Cardiac muscle cell (in vitro differentiated cells and primary cell): ENCODE measurements around a stretch of chr17.

GRCh38 chr17:69907629-69907797 is 167.5 kb upstream of the KCNJ16 start:
- RAMPAGE, long total RNA: no peak
- RRBS: no CpG with 5 or more reads among the region's 3 CpGs

DNA sequence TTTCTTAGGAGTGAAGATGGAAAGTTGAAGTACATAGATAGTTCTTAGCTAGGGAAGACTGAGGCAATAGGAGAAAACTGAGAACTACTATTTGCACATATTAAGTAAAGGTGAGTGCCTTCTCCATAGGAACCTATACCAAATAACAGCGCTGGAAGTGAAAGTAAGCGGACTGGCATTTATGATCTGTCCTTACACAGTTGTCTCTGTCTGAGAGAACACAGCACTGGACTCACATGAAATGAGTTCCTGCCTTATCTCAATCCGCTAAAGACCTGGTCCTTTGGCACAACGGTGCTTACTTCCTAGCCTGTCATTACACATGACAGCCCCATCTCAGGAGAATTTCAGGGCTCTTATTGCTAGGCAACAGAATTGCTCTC is 4.2 kb downstream of the KCNJ2 start:
- RAMPAGE, long total RNA: no peak
- RRBS: no CpG with 5 or more reads among the region's 4 CpGs

DNA sequence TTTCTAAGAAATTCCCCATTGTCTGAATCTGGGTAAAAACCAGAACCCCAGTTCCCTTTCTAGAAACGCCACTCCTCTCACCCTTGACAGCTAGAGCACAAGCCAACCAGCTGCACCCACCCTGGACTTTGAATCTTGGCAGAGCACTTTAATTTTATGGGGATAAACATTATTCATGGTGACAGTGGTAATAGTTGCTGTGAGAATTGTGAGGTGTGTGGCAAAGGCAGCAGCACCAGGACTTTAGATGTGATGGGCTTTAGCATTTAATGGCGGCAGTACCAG is 265.8 kb downstream of the KCNJ2 start:
- RAMPAGE, long total RNA: no peak
- RRBS: no CpG with 5 or more reads among the region's 2 CpGs

DNA sequence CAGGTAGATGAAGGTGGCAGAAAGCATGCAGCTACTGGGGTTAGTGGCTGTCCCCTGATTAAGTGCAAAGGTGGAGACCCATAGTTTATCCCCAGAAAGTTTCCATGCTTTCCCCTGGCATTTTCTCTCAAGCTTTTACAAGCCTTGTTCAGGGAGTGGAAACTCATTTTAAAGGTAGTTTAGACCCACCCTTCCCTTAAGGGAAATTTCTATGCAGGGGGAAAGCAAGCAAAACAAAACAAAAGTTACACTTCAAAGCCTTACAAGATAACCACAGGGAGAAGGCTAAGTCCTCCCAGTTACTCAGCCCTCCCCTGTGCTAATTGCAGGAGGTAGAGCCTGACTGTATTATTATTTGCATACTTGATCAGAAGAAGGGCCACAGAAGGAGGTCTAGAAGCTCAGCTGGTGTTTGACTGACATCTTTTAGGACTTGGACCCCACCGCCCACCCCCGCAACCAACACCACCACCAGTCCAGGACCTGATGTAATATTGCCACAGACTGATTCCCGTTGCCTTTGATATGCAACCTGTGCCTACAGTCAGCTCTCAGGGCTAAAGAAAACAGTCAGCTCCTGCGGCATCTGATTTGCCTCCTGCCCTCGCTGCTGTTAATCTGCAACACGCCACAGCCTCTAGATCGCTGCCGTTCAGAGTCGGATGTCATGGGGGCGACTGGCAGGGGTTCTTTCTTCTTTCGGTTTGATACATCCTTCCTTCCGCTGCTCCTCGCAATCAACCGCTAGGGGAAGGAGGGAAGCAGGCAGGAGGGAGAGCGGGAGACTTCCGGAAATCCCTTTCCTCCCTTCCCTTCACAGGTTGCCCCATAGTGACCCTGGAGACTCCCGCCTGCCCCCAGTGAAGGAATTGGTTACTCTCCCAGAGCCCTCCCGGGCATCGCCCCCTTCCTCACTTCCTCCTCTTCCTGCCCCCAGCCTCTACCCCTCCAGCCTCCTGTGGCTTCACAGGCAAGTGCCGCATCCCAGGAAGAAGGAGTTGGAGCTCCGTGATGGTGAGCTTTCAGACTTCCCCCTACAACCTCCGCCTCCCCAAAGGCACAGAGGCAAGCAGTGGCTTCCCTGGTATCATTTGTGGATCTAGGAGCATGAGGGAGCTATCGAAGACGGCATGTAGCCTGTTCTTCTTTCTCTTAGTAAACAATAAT is 90.6 kb upstream of the SOX9 start:
- RAMPAGE, long total RNA: no peak
- RRBS: 0% methylated on average over 2 of the region's 24 CpGs

GRCh38 chr17:72116140-72116658 is 4.6 kb upstream of the SOX9 start:
- RAMPAGE, long total RNA: no peak
- RRBS: no CpG with 5 or more reads among the region's 20 CpGs

- RAMPAGE, long total RNA: no peak
- RRBS: no CpG with 5 or more reads among the region's 3 CpGs
Measured at GRCh38 chr17:72192258-72192595, 71.4 kb downstream of the SOX9 start.

DNA sequence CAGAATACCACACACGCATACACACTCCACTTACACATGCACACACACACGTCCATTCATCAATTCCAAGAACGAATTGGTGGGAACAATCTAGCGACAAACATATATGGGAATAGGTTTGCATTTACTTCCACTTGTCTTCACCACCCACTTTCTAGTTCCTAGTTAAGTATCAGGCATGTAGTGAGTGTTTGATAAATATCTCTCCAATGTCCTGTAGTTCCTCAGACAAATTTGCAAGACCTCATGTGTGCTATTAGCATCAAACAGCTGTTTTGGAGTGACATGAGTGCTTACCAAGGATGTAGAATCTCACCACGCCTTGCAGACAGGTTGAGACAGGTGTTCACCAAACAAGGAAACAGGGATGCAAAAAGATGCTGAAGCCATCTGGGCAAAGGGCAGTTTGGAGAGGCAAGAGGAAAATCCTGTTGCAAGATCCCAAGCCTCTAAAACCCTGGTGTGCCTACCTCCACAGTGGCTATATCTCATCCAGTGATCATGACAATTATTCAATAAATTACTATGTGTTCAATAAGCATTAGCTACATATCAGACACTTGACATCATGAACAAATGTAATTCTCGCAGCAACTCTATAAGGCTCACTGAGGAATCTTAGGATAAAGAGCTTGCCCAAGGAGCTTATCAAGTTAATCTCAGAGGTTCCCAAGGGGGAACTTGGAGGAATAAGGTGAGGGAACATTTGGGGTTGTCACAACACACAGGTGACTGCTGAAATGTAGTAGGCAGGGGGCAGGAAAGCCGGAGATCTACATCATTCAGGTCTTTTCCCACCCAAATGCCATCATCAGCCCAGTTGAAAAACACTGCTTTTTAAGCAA is 373.8 kb downstream of the SOX9 start:
- RAMPAGE, long total RNA: no peak
- RRBS: no CpG with 5 or more reads among the region's 7 CpGs

- RAMPAGE, long total RNA: no peak
- RRBS: no CpG with 5 or more reads among the region's 18 CpGs
Measured at GRCh38 chr17:72502431-72503323, 381.9 kb downstream of the SOX9 start.

DNA sequence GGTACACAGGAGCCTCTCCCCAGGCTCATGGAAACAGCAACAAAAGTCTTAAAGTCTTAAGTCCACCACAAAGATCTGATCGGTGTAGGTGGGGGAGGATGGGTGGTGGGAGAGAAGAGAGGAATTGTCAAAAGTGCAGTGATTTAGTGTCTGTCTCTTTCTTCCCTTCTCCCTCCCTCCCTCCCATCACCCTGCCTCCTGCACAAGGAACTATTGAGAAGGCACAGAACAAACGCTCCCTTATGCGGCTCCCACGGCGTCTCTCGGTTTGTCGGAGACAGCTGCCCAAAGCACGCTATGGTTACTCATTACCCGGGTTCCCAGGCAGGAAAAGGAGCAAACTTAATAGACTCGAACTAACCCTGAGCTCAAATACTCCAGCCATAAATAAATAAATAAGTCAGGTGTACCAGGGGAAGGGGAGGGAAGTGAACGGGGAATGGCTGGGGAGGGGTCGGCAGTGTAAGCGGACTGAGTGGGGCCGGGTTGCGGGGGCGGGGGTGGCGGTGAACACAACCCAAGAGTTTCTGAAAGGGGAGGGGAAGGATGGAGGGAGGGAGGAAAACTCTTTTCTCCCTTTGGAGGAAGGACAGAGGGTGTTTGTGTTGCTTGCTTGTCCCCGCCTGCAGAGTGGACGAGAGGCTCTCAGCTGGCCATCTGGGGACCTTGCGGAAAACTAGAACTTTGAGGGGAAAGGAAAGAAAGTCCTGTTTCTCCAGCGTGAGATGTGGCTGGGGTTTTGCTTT is 477.3 kb downstream of the SLC39A11 start:
- RAMPAGE, long total RNA: no peak
- RRBS: no CpG with 5 or more reads among the region's 21 CpGs

- RAMPAGE, long total RNA: no peak
- RRBS: no CpG with 5 or more reads among the region's 20 CpGs
Measured at GRCh38 chr17:72632059-72632916, 460.2 kb downstream of the SLC39A11 start.

DNA sequence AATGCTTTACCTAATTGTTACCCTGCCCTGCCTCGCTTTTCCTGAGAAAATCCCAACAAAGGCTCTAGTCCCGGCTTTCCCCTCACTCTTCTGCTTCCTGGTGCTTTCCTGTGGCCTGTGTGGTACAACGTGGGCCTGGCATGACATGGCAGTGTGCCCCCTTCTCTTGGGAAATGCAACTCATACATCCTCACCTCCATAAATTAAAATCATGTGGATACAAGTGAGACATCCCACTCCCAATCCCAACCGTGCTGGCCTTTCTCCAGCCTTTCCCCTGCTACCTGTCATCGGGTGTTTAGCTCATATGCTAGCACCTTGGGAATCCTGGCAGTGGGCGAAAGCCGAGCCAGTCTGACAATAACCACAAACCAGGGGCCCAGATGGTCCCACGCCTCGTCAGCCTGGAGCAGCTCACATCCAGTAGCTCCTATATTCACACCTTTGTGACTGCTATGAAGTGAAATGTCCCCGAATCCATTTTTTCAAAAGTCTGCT is 177.1 kb downstream of the SLC39A11 start:
- RAMPAGE, long total RNA: no peak
- RRBS: no CpG with 5 or more reads among the region's 10 CpGs

GRCh38 chr17:72968674-72969299 is 123.7 kb downstream of the SLC39A11 start:
- RAMPAGE, long total RNA: no peak
- RRBS: no CpG with 5 or more reads among the region's 15 CpGs

GRCh38 chr17:73156147-73156591 is 8.6 kb upstream of the SSTR2 start:
- RAMPAGE, long total RNA: no peak
- RRBS: 0% methylated on average over 3 of the region's 15 CpGs

DNA sequence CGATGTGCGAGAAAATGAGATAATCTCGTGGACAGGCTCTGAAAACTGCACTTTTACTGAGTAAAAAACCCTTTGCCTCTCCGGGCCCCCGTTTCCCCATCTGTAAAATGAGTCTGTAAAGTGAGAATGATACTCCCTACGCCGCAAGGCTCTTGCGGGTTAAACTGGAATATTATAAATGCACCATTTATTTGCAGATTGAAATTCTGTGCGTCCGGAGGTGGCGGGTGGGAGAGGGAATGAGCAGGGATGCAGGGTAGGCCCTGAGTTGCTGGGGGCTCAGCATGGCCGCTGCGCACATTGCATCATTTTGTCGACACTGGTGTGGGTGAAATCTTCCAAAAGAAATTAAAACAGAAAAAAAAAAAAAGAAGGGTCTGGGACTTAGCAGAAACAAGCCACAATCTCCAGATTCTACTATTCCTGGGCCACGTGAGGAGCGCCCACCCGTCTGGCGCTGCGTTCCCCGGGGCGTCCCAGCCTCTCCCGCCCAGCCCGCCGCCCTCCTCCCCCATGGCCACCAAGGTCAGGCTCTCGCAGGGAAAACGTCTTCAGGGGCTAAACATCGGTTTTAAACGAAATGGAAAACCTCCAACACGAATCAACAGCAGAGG is 910 bp upstream of the COG1 start:
- RAMPAGE, long total RNA: no peak
- RRBS: no CpG with 5 or more reads among the region's 29 CpGs

GRCh38 chr17:73205107-73206449 is 12.7 kb downstream of the COG1 start:
- RAMPAGE, long total RNA: no peak
- RRBS: 80% methylated on average over 5 of the region's 21 CpGs

DNA sequence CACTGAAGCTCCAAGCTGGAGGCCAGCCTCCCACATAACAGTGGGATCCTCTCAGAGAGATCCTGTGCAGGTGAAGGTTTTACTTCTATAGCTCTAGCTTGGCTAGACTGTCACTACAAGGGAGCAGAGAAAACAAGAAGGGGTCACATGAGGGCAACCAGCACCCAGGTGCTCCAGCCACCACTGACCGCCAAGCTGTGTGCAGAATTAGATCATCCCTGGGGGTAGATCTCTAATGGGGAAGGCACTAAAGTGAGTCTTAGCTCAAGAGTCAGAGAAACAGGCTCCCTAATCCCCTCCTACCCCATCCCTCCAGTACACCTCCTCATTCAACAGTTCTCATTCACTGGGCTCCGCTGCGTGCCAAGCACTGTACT is 13.4 kb downstream of the CDC42EP4 start:
- RAMPAGE, long total RNA: no peak
- RRBS: no CpG with 5 or more reads among the region's 3 CpGs

DNA sequence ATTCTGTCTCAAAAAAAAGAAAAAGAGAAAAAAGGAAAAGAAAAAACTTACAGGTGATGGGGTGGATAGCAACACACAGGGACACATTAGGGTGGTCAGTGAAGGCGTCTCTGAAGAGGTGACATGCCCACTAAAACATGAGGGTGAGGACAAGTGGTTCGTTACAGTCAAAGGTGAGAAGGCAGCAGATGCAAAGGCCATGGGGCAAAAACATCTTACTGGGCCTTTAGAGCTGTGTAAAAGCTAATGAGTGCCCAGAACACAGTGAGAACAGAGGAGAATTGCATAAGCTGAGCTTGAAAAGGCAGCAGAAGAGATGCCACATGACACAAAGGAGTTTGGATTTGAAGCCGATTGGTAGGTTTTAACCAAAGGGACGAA is 48.5 kb upstream of the RPL38 start:
- RAMPAGE, long total RNA: no peak
- RRBS: no CpG with 5 or more reads among the region's 4 CpGs

- RAMPAGE, long total RNA: no peak
- RRBS: 5% methylated on average over 10 of the region's 22 CpGs
Measured at GRCh38 chr17:74212000-74212431, 1.4 kb upstream of the TTYH2 start.

GRCh38 chr17:74245158-74245777 is 28.8 kb upstream of the DNAI2 start:
- RAMPAGE, long total RNA: no peak
- RRBS: 48% methylated on average over 4 of the region's 20 CpGs

DNA sequence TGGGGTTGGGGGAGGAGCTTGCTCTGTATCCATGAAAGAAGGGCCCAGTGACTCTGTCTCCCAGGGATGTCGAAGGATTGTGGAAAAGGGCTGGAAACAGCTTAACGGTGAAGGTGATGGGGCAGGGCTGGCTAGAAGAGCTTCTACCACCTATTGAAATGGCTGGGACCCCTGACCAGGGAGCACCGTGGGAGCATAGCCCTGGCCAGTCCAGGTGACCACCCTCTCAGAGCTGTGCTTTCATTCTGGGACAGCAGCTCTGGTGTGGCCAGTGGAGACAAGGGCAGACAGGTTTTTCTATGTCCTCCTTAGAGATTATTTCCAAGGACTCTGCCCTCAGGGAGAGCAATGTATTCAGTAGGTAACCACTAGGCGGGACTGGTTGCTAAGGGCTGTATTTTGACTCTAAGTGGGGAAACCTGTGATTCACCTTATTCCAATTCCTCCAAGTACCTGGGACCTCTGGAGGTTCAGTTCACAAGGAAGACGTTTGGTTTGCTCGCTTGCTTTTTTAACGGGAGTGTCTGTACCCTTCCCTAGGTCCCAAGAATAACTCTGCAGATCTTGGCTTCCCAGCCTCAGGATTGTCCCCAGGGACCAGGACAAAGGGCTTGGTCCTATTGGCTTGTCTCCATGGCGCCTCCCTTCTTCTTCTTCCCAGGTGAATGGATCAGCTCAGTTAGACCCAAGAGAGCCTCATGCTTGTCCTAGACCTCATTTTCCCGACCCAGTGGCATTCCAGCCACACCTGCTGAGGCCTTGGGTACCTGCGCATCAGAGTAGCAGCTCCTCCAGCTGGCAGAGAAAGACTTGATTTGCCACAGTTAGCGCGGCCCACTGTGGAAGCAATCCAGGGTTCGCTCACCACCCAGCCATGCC is 13.4 kb downstream of the GPR142 start:
- RAMPAGE, long total RNA: no peak
- RRBS: no CpG with 5 or more reads among the region's 13 CpGs